GM19239 (cell line): ENCODE measurements around the genes CAPRIN1 and EHF.

DNA sequence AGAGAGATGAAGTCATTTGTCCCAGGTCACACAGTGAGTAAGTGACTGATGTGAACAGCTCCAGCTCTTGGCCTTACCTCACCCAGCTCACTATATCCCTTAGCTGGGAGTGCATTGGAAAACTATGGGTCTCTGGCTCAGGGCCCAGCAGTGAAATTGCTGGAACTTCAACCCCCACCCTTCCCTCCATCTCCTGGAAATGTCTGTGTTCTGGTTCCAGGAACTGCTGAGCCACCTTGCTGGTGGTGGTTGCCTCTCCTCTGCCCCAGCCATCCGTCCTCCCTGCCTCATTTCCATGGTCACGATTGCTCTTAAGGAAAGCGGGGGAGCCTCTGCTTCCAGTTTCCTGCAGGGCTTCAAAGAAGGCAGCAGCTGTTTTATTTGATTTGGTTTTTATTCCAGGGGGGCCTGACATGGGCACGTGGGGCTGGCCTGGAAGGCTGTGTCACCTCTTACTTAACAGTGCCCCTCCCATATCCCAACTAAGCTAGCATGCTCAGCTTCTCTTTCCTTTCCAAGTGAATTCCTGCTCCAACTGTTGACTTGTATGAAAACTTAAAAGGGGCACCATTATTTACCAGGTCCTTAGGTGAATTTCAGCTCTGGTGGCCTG lies 46.3 kb upstream of the CSTF3 start:
- RRBS, result no CpG with 5 or more reads among the region's 4 CpGs

DNA sequence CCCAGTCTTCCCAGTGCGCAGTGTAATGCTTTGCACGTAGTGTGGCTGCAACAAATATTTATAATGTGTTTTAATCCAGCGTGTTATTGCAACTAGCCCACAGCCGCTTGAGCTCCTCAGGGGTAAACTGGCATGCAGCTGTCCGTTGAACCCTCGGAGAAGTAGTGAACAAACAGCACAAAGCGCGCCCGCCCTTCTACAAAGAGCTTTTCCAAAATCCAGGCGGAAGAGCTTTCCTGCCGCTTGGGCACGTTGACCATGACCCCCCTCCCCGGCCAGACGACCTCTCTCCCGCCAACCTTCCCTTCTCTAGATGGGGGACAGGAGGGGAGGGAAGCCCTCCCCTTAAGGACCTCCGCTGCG lies 336 bp upstream of the KIAA1549L start:
- RRBS, result 0% methylated on average over 2 of the region's 17 CpGs

DNA sequence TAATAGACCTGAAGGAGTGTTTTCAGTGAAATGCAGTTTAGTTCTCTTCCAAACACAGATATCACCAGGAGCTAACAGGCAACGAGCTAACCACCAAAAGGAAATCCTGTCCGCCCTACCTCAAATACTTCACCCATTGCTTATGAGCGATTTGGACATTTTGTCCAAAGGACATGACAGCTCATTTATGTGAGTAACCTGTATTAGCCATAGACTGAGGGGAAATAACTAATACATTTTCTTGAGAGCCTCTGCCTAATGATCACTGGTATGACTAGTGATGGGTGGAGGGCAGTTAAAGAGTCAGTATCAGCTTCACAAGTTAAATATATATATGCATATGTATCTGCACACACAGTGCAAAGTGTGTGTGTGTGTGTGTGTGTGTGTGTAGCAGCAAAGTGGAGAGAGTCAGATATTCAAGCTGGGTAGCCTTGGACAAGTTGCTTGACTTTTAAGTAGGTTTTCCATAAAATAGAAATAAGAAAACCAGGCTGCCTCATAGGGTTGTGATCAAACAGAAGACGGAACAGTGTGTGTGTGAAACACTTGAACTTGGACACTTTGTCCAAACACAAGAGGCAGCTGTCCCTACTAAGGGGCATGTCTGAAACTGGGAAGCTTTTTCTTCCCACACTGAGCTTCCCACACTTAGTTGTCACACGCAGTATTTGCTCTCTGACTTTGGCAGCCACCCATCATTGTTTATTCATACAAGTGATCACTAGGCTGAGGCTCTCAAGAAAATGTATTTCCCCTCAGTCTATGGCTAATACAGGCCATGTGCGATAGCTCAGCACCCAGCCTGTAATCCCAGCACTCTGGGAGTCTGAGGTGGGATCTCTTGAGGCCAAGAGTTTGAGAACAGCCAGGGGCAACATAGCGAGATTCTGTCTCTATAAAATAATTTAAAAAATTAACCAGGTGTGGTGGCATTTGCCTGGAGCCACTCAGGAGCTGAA lies 1.0 kb upstream of the C11orf91 start:
- RRBS, result no CpG with 5 or more reads among the region's 7 CpGs

GRCh38 chr11:33736126-33736295 lies 212 bp downstream of the CD59 start:
- RRBS, result 2% methylated on average over 10 of the region's 17 CpGs

GRCh38 chr11:33858818-33859789 lies 32.8 kb downstream of the LMO2 start:
- RRBS, result no CpG with 5 or more reads among the region's 21 CpGs

- RRBS, result no CpG with 5 or more reads among the region's 10 CpGs
Observed at GRCh38 chr11:33868464-33868772, 23.5 kb downstream of the LMO2 start.

GRCh38 chr11:34050984-34051300 lies 589 bp upstream of the CAPRIN1 start:
- RRBS, result no CpG with 5 or more reads among the region's 9 CpGs

DNA sequence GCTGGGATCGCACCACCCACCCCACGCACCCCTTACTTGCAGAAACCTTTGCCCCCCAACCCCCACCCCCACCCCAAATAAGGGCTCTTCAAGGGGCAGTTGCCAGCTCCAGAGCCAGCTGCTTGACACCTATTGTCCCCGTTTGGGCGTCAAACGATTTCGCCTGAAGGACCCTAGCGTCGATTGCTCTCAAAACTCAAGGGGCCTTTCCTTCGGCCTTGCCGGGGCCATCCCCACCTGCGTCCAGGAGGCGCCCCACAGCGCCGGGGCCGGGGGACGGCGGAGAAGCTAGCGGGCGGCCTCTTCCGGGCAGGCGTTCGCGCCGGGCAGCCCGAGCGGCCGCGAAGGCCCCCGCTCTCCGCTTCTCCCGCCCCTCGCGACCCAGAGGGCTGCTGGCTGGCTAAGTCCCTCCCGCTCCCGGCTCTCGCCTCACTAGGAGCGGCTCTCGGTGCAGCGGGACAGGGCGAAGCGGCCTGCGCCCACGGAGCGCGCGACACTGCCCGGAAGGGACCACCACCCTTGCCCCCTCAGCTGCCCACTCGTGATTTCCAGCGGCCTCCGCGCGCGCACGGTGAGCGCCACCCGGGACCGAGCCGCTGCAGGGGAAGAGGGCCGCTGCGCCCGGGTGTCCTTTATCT lies at the start of gene CAPRIN1:
Gene CAPRIN1, plus strand, starts transcription at position 431 of the 638 bp plus-strand sequence.
- RRBS, result under 1% methylated on average over 36 of the region's 61 CpGs

- RRBS, result no CpG with 5 or more reads among the region's 21 CpGs
Observed at GRCh38 chr11:34162464-34162981, 57.1 kb downstream of the NAT10 start.

GRCh38 chr11:34310947-34311614 lies 46.7 kb downstream of the ABTB2 start:
- RRBS, result no CpG with 5 or more reads among the region's 9 CpGs

DNA sequence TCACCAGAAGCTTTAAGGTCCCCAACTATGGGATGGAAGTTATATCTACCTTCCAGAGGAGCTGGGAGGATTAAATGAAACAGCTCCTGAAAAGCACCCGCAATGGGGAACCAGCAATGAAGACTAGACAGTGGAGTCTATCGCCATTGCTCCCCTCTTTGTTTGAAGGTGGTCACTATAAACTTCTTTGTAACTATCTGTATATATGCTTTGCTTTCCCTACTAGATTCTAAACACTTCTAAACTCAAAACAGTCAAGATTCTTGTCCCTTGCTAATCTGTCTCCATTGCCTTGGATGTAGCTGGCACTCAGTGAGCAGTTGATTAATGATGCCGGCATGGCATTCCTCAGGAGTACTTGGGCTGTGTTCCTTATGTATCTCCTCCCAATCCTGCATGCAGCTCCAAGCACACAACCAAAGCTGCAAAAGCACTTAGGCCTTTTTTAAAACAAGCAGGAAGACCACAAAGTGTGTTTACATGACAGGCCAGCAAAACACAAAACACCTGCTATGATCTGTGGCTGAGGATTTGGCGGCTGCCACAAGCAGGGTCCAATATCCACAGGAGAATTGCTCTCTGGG lies 9.1 kb downstream of the ABTB2 start:
- RRBS, result no CpG with 5 or more reads among the region's 4 CpGs

GRCh38 chr11:34415565-34415978 lies 23.2 kb upstream of the CAT start:
- RRBS, result no CpG with 5 or more reads among the region's 3 CpGs

DNA sequence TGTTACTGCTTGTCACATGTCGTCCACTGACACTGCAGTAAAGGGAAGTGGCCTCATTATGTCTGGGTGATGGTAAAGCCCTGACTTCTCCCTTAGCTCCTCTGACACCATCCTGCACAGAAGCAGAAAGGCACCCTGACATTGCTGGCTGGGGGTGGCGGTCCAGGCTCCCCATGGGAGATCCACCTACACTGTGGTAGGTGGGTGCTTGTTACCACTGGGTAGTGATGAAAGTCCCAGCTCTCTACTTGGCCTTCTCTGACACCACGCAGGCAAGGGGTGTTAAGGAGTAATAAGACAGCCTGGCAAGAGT lies 38.8 kb upstream of the ELF5 start:
- RRBS, result no CpG with 5 or more reads among the region's 3 CpGs

DNA sequence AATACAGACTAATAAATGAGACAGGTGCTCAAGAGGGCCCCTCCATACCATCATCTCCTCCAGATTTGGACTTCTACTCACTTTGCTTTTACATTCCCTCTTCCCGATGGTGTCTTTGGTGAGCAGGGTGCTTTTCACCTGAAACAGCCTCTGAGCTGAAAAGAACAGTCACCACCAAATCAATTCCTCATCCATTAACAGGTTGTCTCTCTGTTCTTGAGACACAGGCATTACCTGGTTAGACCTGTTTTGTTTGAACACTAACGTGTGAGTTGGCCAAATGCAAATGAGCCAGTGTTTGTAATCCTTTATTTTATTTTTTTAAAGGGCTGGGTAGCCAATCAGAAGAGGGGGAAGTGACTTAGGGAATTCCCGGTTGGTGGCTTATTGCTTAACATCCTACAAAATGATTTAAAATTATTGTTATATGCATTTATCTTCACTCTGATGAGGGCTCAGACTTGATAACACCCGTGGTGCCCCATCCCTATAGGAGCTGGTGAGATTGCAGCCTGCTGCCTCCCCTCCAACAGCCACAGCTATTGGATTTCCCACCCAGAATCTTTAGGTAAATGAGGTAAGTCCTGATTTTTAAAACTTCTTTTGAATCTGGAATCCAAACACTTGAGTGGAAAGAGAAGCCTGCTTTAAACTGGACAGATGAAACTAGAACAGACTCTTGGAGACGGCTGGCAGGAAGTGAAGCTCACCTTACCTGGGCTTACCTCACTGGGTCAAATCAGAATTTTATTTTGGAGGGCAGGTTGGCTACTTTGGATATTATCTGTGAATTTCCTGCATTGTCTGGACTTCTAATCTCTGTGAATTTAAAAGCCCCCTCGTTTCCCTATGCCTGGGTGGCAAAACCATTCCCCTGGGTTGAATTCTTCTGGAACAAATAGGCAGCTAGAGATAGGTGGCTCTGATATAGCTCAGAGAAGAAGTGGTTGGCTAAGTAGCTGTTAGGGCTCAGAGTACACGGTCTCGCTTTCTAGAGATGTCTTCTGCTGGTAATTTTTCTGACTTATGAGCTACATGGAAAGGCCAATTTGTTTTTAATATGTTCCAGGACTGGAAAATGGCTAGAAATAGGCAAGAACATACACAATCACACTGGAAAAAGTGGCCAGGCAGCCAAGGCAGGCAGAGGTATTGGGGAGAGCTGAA lies at the start of gene EHF:
Gene EHF, plus strand, starts transcription at position 442 of the 1,167 bp plus-strand sequence.
- RRBS, result no CpG with 5 or more reads among the region's 8 CpGs

- RRBS, result no CpG with 5 or more reads among the region's 25 CpGs
Observed at GRCh38 chr11:34915588-34915996, 587 bp downstream of the APIP start.

DNA sequence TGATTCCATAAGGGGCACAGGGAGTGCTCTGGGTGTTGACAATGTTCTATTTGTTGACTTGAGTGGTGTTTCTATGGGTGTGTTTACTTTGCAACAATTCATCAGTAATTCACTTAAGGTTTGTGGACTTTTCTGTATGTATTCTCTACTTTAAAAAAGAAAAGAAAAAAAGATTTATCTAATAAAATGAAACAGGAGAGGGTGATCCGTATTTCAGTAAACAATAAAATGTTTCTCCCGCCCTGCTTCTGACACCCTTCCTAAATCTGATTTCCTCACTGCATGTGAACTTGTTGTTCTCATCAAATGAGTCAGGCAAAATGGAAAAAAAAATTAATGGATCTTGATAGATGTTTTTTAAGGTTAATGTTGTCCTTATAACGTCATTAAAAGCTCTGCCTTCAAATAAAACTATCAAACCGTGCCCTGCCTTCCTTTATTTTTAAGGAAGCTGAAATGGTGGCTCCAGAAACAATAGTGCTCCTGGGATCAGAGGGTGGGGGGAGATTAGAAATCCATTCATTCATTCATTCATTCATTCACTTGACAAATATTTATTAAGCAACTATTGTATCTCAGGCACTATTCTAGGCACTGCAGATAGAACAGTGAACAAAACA lies 77.2 kb upstream of the CD44 start:
- RRBS, result no CpG with 5 or more reads among the region's 4 CpGs

- RRBS, result no CpG with 5 or more reads among the region's 6 CpGs
Observed at GRCh38 chr11:35207930-35208406, 69.0 kb downstream of the CD44 start.

DNA sequence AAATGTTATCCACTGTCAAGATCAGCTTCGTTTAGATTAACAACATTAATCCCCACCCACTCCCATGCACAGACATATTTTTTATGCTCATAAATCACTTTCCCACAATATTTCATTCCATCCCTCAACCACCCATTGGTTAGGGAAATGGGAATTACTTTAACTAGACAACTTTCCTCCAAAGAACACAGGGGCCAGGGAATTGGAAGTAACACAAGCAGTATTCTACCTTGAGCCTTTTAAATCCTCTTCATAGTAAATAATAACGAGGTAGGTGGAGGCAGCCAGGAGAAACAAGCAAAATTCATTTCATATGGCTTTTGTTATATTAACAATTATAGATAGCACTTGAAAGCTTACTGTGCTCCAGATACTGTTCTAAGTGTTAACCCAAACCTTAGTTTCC lies 87.2 kb downstream of the CD44 start:
- RRBS, result no CpG with 5 or more reads among the region's 2 CpGs

DNA sequence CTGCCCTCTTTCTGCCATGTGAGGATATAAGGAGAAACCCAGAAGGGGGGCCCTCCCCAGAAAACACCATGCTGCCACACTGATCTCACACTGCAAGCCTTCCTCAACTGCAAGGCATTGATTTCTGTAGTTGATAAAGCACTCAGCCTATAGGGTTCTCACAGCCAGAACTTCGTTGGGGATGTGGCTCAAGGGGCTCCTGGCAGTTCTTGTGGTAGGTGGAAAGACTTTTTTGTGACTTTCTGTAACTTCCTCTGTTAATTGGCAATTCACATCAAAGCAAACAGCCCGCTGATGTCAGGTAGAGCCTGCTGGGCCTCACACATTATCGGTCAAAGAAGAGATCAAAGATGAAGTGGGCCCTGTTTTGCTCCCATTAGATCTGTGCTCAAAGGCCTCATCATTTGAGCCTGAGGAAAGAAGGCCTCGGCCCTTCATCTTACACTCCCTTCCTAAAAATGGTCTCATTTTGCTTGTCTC lies 109.0 kb downstream of the CD44 start:
- RRBS, result no CpG with 5 or more reads among the region's 4 CpGs

GRCh38 chr11:35276335-35276944 lies 137.5 kb downstream of the CD44 start:
- RRBS, result no CpG with 5 or more reads among the region's 1 CpG